Measurements from ENCODE around the genes CDKN1C, MRGPRE and ZNF195.

GRCh38 chr11:2378318-2379391 is 1.5 kb downstream of the CD81 start:
- PRO-cap, result no peak
- RAMPAGE, long total RNA, result no peak
- RRBS, result 15% methylated on average over 4 of the region's 31 CpGs

DNA sequence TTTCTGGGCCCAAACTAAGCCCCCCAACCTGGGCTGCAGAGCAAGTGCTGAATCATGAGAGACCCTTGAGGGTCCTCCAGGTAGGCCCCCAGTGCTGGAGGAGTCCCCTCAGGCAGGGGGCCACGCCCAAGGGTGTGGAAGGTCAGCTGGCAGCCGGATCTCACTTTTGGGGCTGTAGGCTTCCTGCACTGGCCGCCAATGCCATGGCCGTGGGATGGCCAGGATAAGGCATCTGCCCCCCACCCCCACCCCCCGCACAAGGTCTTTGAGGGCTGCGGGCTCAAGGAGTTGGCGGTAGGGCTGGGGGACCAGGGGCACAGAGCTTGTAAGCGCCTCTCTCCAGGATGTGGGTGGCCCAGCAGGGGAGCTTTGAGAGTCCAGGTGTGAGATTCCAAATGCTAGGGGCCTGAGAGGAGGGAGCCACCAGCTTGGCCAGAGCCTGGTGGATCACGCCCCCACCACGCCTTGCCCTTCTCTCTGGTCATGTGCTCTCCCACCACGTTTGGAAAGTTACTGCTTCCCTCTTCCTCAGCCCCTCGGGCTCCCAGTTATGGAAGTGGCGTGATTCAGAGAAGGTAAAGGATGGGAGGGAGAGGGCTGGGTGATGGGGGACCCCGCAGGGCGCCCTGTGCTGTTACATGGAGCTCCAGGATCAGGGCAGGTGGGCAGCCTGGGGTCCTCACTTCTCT is 5.0 kb downstream of the CD81 start:
- PRO-cap, result no peak
- RAMPAGE, long total RNA, result no peak
- RRBS, result no CpG with 5 or more reads among the region's 15 CpGs

- PRO-cap, result no peak
- RAMPAGE, long total RNA, result no peak
- RRBS, result 63% methylated on average over 5 of the region's 23 CpGs
These were observed 8.6 kb downstream of the CD81 start for GRCh38 chr11:2385648-2386232.

- PRO-cap, result no peak
- RAMPAGE, long total RNA, result no peak
- RRBS, result no CpG with 5 or more reads among the region's 12 CpGs
These were observed 15.8 kb downstream of the KCNQ1 start for GRCh38 chr11:2460569-2461076.

GRCh38 chr11:2474340-2474985 is 29.7 kb downstream of the KCNQ1 start:
- PRO-cap, result no peak
- RAMPAGE, long total RNA, result no peak
- RRBS, result 95% methylated on average over 2 of the region's 14 CpGs

DNA sequence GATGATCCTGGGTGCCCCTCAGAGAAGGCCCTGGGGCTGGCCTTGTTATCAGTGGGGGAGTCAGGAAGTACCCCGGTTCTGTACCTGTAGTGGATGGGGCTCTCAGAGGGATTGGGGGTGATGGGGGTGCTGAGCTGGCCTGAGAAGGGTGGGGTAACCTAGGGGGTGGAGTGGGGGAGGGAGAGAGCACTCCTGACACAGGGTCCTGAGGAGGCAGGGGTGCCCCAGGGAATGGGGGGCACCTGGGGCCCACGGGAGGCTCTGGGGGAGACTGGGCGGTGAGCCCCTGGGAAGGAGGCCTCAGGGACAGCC is 122.0 kb downstream of the KCNQ1 start:
- PRO-cap, result no peak
- RAMPAGE, long total RNA, result no peak
- RRBS, result no CpG with 5 or more reads among the region's 3 CpGs

DNA sequence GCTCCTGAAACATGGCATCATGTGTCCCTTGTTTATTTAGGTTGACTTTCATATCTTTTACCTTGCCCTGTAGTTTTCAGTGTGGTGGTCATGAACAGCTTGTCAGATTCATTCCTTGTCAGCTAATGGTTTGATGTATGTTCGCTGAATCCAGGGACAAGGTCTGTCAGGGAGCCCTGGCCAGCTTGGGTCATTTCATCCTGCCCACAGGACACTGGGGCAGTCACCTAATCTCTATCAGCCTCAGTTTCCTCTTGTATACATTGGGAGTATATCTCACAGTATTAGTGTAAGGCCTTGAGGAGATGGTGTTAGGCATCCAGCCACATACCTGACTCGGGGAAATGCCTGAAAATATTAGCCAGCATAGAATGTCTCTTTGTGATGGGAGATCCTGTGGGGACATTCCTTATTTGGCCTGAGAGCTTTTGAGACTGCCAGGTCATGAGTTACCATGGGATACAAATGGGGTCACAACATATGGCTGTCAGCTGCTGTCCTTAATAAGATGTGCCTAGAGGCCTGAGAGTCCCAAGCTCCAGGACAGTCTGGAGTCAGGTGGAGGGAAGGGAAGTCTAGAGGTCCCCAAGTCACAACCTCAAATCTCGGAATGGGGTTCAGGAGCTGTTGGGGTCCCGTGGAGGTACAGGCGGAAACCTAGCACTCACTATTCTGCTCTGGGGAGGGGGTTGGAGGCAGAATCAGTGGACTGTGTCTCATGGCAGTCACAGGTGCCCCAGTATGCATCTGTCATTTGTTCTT is 216.0 kb downstream of the CDKN1C start:
- PRO-cap, result no peak
- RAMPAGE, long total RNA, result no peak
- RRBS, result no CpG with 5 or more reads among the region's 5 CpGs

DNA sequence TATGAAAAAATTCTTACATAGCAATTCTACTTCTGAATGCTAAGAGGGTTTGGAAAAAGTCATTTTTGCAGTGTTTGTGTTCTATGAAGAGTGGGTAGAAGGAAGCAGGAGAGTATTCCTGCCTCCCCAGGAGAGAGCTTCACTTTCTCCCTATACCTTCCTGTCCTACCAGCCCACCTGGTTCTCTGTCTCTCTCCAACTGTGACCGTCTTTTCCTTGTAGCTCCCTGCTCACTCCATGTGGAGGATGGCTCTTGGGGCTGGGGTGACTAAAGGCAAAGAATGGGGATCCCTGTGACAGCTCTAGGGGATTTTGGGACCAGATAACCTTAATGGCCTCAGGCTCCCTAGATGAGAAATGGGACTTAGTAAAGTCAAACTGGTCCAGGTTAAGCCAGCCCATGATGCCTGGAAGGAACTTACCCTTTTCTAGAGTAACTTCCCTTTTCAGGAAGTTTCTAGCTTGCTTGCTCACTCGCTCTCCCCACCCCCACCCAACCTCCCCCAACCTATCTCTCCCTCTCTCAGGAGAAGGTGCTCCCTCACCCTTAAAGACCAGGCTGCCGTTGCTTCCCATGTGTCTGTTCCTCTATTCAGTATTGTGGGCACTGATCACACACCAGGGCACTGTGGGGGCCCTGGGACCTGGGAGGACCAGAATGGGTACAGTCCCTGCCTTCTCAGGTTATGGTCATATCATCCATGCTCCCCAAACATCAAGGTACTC is 204.3 kb downstream of the CDKN1C start:
- PRO-cap, result no peak
- RAMPAGE, long total RNA, result no peak
- RRBS, result no CpG with 5 or more reads among the region's 3 CpGs

- PRO-cap, result no peak
- RAMPAGE, long total RNA, result no peak
- RRBS, result 28% methylated on average over 7 of the region's 23 CpGs
These were observed 106.2 kb downstream of the CDKN1C start for GRCh38 chr11:2779167-2780039.

DNA sequence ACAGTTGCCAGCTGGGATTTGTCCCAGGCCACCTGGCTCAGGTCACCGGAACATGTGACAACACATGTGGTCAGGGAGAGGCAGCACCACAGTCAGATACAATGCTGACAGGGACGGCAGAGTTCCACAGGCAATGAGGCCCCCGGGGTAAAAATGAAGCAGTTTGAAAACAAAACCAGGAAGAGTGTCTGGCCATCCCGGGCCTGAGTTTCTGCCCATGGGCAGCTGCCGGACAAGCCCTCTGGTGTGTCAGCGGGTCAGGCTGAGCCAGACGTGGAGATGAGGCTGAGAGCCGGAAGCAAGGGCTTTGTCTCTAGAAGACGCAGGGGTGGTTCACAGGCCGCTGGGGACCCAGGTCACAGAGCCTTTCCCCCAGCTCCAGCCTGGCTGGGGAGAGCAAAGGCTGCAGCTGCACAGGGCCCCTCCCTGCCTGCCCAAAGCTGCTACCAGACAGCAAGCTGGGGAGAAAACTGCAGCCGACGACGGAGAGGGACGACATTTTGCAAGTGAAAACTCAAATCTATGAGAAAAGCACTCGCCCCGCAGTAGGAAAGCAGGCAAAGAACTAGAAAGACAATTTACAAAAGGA is 80.6 kb downstream of the CDKN1C start:
- PRO-cap, result no peak
- RAMPAGE, long total RNA, result no peak
- RRBS, result 56% methylated on average over 8 of the region's 16 CpGs

- PRO-cap, result bidirectional peak, plus-strand start at chr11:2885977, minus-strand start at chr11:2885773
- RAMPAGE, long total RNA, result no peak
- RRBS, result 2% methylated on average over 72 of the region's 131 CpGs
These were observed at the start of gene CDKN1C for GRCh38 chr11:2885487-2886533. Gene CDKN1C (minus strand): TSS chr11:2885775.

DNA sequence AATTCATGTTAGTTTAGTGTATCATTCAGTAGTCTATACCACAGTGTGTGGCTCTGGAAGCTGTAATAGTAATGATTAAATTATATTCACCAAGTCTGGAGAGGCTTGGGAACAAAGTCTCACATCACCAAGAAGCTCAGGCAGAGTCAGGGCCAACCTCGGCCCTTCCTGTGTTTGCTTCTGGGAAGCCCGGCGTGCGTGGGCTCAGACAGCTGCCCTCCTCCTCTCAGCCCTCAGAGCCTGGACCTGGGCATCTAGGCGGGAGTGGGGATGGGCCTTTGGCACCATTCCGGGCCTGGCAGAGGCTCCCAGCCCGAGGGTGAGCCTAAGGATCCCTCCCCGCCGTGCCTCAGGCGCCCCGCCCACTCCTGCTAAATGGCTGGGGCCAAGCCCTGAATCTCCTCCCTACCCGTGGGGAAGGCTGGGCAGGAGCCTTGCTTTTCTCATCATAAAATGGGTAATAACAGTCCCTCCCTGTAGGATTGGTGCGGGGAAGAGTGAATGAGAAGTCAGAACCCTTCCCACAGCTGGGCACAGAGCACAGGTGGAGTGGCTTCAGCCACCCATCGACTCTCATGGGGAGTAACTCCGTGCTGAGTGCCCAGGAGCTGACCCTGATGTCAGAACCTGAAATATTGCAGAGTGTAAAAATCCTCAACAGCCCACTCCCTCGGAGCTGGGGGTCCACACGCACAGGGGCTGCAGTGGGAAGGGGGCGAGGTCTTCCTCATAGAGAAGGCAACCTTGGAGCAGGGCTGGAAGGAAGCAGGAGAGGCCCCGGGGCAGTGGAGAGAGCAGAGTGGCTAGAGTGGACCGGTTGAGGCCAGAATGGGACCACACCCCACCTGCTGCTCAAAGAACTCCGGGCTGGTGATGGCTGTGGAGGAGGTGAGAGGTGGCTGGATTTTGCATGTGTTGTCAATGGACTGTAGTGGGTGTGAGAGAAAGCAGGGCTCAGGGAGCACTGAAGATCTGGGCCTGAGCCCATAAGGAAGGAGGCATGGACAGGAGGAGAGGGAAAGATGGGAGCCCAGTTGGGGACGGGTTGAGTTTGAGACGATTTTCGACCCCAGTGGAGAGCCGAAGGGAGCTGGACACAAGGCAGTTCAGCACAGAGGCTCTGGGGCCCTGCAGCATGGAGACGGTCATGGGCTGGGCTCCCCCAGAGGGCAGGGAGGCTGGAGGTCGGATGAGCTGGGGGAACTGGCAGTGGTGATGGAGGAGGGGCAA is 2.4 kb downstream of the SLC22A18 start:
- PRO-cap, result no peak
- RAMPAGE, long total RNA, result no peak
- RRBS, result 73% methylated on average over 7 of the region's 27 CpGs

DNA sequence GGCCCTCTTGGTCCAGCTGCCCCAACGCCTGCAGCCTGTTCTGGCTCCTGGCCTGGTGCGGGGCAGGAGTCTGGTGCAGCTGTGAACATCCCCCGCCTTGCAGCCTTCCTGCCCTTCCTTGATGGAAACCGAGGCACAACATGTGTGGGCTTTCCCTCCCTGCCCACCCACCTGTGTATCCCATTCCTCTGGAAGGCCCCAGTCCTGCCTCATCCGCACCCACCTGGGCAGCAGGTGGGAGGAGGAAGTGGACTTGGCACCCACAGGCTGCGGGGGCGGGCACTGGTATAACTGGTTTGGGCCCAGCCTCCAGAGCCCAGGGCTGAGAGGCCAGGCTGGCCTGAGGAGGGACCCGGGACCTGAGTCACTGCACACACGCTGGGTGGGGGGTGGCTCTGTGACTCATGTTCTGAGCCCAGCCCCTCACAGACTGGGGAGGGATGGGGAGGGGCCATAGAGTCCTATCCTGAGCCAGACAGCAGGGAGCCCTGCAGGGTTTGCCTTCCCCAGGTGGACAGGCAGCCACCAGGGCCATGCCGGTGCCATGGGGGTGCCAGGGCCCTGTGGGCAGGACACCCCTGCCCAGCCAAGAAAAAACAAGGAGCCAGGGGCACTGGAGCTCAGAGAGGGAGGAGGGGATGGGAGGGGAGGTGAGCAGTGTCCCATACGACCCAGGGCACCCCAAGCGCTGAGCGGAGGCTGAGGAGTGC is 10.4 kb downstream of the SLC22A18 start:
- PRO-cap, result no peak
- RAMPAGE, long total RNA, result no peak
- RRBS, result no CpG with 5 or more reads among the region's 13 CpGs

DNA sequence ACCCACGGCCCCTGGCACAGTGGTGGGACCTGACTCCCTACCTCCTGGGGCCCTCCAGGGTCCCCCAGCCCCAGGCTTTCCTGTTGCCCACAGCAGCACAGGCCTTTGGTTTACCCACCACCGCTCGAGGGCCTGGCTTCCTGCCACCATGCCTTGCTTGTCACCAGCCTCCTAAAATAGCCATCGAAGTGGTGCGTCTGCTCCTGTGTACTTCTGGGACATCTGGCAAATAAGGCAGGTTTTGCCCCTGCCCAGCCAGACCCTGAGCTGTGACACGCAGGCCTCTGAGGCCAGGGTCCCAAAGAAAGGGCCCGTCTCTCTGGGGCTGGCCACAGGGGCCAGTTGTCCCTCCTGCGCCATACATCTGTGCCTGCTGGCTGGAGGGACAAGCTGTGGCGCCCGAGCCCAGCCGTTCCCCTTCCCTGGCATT is 12.5 kb downstream of the SLC22A18 start:
- PRO-cap, result no peak
- RAMPAGE, long total RNA, result no peak
- RRBS, result no CpG with 5 or more reads among the region's 11 CpGs

- PRO-cap, result no peak
- RAMPAGE, long total RNA, result no peak
- RRBS, result no CpG with 5 or more reads among the region's 6 CpGs
These were observed 3.1 kb downstream of the NAP1L4 start for GRCh38 chr11:2989035-2989436.

DNA sequence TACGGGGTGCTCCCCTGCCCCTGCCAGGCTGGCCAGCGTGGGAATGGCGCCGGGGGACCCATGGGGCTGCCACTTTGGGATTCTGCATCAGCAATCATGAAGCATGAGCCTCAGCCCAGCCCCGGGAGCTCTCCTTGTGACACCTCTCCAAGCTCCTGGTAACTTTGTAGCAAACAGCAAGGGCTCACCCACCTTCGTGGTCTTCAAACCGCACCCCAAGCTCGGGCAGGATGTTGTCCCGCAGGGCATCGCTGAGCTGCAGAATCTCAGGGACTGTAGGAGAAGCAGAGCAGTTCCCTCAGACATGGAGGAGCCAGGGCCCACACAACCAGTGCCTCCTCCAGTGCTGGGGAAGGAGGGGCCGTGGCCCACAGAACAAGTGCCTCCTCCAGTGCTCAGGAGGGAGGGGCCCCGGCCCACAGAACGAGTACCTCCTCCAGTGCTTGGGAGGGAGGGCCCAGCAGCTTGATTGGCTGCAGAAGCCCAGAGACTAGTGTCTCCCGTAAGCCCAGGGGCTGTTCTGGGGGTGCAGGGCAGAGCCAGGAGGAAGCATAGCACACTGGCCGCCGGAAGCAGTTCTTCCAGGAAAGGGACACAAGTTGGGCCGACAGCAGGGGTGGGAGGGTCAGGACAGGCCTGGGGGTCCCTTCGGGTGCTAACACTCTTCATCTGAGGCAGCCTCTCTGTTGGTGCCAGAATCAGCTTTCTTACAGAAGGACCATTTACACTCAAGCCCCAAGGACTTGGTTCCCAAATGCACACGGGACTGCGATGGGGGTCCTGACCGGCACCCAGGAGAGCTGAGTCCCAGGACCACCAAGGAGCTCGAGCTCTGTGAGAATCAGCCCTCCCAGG is 14.8 kb upstream of the NAP1L4 start:
- PRO-cap, result no peak
- RAMPAGE, long total RNA, result no peak
- RRBS, result 83% methylated on average over 2 of the region's 22 CpGs

GRCh38 chr11:3105817-3106554 is 48.8 kb upstream of the CARS1 start:
- PRO-cap, result no peak
- RAMPAGE, long total RNA, result no peak
- RRBS, result 88% methylated on average over 9 of the region's 32 CpGs

- PRO-cap, result no peak
- RAMPAGE, long total RNA, result no peak
- RRBS, result 62% methylated on average over 2 of the region's 7 CpGs
These were observed 34.5 kb downstream of the OSBPL5 start for GRCh38 chr11:3130706-3131000.

GRCh38 chr11:3231831-3232805 is at the start of gene MRGPRE:
Gene MRGPRE (minus strand): TSS chr11:3232417.
- PRO-cap, result no peak
- RAMPAGE, long total RNA, result no peak
- RRBS, result 67% methylated on average over 7 of the region's 45 CpGs

DNA sequence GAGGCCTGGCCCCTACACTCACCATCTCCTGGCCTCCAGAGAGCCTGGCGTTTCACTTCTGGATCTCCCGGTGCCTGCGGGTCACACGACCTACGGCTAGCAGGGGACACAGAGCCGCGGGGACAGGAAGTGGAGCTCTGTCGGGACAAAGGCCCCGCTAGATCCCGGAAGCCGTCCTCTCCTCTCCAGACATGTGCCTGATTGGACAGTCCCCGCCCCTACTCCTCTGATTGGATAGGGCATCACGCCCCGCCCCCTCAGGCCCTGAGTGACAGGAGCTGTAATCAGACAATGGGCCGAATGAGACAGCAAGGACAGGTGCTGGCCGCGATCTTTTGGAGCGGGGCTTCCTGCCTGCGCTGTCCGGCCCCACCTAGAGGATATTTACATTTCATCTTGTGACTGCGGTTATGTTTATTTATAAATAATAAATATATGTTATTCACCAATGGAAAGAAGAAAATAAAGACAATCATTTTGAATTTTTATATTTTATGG is at the start of gene ZNF195:
ZNF195 (minus strand) TSS at position 131 of the 498 bp plus-strand sequence.
- PRO-cap, result bidirectional peak, plus-strand start at position 296 of the sequence, minus-strand start at position 203 of the sequence
- RAMPAGE, long total RNA, result no peak
- RRBS, result under 1% methylated on average over 8 of the region's 21 CpGs